Testis (tissue), 5 donors: Measurements from ENCODE around the genes PEA15, DCAF8, KLHDC9 and NIT1.

DNA sequence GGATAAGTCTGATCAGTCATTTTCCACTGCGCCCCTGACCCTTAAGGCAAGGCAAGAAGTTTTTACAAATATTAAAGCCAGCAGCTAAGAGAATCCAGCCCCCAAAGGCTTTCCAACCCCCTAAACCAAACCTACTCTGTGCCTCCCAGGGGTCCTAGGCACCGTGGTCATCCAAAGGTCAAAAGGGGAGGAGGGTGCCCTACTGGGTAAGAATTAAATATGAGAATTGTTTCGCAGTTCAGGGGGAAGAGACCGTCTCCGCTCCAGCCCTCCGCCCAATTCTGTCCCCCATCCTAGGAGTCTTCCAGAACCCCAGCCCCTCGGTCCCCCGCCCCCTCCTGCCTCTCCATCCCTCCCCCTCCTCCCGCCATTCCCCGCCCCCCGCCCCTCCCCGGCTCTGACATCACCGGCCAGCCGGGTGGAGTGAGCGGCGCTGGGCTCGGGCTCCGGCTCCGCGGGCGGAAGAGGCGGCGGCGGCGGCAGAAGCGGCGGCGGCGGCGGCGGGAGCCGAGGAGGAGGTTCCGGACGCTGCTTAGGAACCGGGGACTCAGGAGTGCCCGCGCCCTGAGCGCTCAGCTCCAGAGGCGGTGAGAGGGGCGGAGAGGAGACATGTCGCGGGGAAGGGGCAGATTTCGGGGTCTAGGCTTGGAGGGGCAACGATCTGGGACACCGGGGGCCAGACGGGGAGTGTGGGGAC, at the start of gene PEA15:
Gene PEA15, plus strand, starts transcription at position 449 of the 697 bp plus-strand sequence.
- PRO-cap, 3 experiments, result peak in 3 of 3 experiments; most common plus-strand start position 449 of the sequence (in 3); most common minus-strand start position 283 of the sequence (in 2)
- RAMPAGE, long total RNA, 2 experiments, result start-site peak on the plus strand in 2 of 2 experiments, centred at positions 467 to 483 of the sequence, 845 to 1,557 reads per replicate
- RRBS, result 2% methylated on average over 15 of the region's 46 CpGs

DNA sequence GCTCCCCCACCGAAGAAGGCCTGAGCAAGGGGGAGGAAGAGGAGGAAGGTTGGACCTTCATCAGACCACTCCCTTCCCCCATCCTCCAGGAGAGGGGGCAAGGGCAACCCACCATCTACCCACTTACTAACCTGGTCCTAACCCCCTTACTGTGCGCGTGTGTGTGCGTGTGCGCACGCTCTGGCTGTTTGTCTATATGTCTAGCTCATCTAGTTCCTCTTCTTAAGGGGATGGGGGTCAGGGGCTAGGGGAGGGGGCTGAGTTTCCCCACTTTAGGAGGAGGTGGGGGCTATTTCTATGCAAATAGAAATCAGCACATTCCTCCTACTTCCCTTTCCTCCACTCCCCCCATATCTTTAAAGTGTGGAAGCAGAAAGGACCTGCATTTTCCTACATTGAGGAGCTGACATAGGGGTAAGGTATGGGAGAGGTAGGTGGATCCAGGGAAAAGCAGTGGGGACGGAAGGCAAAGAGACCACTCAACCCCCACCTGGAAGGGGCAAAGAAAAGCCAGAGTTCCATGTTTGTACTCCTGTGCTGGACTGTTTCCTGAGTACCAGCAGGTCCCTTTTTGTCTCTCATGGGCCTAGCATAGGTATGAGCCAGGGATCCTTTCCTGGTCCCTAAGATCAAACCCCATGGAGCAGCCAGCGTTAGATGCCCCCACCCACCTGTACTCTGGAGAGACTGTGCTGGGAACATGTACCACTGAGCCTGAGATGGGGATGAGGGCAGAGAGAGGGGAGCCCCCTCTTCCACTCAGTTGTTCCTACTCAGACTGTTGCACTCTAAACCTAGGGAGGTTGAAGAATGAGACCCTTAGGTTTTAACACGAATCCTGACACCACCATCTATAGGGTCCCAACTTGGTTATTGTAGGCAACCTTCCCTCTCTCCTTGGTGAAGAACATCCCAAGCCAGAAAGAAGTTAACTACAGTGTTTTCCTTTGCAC, 8.6 kb downstream of the PEA15 start:
- PRO-cap, 3 experiments, result no peak in any of the 3 experiments
- RAMPAGE, long total RNA, 2 experiments, result no peak in any of the 2 experiments
- RRBS, result no CpG with 5 or more reads among the region's 9 CpGs

DNA sequence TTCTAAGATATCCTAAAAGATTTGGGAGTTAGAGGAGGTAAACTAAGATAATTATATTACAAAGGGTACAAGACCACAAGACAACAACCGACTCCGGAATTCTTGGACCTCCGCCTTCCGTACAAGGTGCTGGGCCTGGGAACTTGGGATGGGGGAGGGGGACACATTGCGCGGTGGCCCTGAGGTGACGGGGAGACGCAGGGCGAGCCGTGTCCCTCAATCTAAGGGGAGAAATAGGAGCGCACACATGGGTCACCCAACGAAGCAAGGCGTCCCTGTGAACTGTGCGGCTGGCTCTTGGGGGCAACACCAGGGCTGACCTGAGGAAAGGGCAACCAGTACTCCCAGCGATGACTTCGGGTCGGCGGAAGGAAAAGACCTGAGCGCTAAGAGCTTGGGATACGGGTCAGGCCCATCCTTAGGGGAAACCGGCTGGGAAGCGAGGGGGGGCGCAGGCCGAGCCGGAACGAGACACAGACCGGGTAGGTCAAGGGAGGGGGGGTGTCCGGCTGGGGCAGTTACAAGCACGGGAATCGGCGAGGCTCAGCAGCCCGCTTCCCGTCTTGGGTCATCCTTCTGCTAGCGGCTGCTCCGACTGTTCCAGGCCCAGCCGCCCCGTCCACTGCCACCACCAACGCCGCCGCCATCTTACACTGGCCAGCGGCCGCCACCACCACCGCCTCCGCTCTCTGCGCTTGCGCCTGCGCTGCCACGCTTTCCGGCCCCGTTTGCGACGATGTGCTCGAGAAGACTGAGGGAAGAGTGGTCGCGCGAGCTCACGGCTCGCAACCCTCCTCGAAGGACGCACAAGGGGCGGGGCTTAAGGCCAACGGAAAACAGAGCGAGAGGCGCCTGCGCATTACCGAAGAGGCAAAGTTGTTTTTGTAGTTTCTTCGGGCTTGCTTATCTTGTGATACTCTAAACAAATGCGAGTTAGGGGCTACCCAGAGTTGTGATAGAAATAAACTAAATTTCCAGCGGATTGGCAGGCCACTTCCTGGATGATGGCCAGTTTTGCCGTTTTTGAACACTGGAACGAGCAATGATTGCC, at the start of gene DCAF8:
Gene DCAF8, minus strand, starts transcription at position 753 of the 1,051 bp plus-strand sequence.
- PRO-cap, 3 experiments, result peak in 3 of 3 experiments; most common plus-strand start position 829 of the sequence (in 3); most common minus-strand start position 284 of the sequence (in 3)
- RAMPAGE, long total RNA, 2 experiments, result start-site peak on the plus strand in 2 of 2 experiments, centred at positions 151 to 841 of the sequence, 5 to 16 reads per replicate; start-site peak on the minus strand in 2 of 2 experiments, centred at positions 728 to 729 of the sequence, 3,589 to 4,107 reads per replicate
- RRBS, result no CpG with 5 or more reads among the region's 71 CpGs

DNA sequence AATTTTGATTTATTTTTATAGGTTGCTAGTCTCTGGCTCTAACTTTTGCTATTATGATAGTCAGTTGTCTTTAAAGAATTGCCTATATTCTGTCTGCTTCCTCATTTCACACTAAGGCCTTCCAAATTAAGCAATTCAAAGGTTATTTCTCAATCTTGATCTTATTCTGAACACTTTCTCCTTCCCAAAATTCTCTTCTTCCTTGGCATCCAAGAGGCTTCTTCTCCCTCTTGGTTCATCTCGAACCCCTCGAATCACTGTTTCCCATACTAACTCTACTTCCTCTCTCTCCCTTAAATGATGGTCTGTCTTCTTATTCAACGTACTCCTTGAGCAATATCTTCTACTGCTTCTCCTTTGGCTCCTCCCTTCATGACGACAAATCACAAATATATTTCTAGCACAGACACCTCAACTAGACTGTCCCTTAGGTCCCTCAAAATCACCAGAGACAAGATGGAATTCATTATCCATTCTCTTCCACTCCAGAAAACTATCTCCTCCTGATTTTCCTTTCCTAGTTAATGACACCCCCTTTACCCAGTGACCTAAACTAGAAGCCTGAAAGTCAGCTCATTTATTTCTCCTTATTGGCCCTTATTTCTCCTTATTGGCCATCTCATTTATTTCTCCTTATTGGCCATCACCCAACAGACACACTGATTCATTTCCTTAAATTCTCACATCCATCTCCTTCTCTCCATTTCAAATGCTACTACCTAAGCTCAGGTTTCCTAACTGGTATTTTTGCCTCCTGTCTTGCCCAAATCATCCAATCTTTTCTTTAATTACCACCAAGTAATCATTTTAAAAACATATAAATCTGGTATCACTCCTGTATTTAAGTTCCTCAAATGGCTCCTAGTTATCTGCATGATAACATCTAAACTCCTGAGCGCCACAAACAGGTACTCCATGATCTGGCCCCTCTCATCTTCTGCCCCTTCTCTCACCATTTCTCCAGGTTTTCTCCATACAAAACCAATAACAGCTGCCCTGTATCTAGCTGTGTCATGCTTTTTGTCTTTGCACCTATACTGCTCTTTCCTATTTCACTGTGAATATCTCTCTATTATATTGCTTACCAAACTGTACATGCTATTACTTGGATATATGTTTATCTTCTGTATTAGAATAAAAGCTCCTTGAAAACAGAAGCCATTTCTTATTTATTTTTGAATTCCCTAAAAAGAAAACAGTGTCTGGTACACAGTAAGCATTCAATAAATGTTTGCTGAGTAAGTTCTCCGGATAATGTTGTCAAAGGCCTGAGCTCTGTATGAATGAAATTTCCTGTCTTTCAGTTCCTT, 4.1 kb downstream of the COPA start:
- PRO-cap, 3 experiments, result no peak in any of the 3 experiments
- RAMPAGE, long total RNA, 2 experiments, result no peak in any of the 2 experiments
- RRBS, result no CpG with 5 or more reads among the region's 6 CpGs

DNA sequence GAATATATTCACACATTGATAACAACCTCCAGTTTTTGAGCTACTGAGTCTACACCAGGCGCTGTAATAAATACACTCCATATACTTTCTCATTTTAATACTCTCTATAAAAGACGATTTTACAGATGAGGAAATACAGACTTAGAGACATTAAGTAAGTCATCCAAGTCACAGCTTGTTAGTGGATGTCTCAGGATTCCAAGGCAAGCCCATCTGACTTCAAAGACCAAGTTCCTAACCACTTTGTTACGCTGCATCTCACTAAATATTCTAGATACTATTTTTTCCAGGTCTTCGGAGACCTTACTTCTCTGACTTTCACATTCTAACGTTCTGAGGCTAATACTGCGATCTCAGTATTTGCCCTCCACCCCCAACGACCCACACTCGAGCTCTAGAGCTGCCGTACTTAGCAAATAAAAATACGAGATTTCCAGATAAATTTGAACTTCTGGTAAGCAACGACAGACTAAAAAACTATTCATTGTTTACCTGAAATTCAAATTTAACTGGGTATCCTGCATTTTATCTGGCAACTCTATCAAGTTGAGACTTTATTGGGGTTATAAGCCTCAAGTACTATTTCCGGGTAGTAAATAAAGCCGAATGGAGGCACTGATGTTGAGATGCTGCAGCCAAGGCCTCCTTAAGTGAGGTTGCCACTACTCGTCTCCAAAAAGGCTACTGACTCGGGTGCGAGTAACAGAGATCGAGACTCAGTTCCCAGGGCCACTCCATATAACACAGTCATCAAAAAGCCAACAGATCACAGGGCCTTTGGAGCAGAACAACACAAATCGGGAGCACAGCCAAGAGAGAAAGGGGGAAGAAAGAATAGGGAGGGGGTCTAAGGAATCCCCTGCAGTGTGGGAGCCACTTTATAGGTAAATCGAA, 759 bp downstream of the COPA start:
- PRO-cap, 3 experiments, result no peak in any of the 3 experiments
- RAMPAGE, long total RNA, 2 experiments, result no peak in any of the 2 experiments
- RRBS, result no CpG with 5 or more reads among the region's 19 CpGs

DNA sequence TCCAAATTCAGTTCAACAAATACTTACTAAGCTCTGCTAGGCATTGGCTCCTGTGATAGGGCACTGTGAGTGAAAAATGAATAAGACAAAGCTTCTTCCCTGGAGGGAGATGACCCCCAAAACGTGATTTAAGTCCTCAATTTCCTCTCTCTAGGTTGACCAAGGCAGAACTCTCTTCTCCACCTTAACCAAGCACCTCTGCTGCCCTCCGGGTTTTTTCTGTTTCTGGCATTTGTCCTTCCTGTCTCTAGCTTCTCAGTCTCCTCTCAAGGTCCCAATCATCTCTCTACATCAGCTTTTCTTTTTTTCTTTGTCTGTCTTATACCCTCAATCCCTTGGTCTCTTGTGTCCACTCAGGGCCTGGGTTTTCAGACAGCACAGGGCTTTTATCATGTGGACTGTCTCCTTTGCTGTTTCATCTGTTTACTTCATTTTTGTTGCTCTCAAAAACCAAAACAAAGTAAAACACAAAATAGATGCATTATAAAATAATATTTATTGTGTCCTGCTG, 17.6 kb upstream of the SLAMF6 start:
- PRO-cap, 3 experiments, result no peak in any of the 3 experiments
- RAMPAGE, long total RNA, 2 experiments, result no peak in any of the 2 experiments
- RRBS, result no CpG with 5 or more reads among the region's 2 CpGs

DNA sequence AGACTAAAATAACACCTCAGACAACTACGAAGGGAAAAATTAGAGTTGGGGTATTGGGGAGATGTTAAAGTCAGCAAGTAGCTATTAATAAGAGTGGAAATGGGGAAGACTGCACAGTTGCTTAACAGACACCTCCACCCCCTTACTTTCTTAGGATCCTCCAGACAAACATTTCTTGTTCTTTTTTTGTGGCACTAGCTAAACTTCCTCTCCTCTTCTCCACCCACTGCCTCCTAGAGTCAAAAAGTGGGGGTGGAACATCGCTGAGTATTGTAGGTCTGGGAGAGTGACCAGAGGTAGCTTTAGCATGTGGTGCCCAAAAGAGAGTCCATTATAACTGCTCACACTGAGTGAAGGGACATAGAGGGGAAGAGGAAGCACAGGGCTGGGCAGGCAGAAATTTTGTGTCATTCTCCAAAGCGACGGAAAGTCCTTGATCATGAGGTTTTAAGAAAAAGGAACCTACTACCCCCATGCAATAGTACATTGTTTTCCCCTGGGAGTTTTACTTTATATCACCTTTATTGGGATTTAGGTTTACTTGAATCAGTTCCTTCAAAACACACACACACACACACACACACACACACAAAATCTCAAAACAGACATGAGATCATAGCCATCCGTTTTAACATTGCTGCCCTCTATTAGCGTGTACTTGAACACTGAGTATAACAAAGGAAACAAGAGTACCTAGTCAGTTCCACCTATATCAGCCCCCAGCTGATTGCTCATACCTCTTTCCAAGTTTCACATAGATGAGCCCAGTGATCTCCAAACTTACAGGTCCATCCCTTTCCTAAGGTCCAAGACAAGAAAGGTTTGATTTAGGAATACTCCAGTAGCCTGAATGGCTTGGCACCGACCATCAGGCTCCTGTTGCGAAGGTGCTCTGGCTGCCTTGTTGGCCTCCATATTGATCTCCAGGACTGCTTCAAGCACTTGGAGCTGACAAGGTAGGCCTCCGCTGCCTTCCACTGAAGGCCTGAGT, 4.1 kb downstream of the CD84 start:
- PRO-cap, 3 experiments, result peak in 2 of 3 experiments; most common plus-strand start position 270 of the sequence (in 1); most common minus-strand start position 174 of the sequence (in 2)
- RAMPAGE, long total RNA, 2 experiments, result no peak in any of the 2 experiments
- RRBS, result no CpG with 5 or more reads among the region's 9 CpGs

- PRO-cap, 3 experiments, result no peak in any of the 3 experiments
- RAMPAGE, long total RNA, 2 experiments, result no peak in any of the 2 experiments
- RRBS, result no CpG with 5 or more reads among the region's 7 CpGs
These were observed 2.7 kb upstream of the CD48 start for GRCh38 chr1:160714087-160714935.

DNA sequence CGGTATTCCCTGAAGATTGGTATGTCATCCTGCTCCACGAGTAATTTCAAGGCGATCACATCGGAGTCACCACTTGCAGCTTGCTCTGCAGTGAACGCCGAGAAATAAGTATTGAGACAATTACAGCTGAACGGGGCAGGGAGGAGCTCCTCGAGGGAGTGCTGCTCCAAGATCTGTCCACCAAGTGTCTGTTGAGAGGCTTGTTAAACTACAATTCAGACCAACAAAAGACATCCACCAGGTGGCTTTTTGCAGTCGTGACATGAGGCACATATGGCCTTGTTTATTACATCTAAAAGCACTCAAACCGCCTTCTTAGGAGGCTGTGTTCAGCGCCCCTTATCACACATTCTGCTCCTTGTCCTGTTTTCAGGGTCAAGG, 12.9 kb upstream of the CD48 start:
- PRO-cap, 3 experiments, result no peak in any of the 3 experiments
- RAMPAGE, long total RNA, 2 experiments, result no peak in any of the 2 experiments
- RRBS, result no CpG with 5 or more reads among the region's 11 CpGs

DNA sequence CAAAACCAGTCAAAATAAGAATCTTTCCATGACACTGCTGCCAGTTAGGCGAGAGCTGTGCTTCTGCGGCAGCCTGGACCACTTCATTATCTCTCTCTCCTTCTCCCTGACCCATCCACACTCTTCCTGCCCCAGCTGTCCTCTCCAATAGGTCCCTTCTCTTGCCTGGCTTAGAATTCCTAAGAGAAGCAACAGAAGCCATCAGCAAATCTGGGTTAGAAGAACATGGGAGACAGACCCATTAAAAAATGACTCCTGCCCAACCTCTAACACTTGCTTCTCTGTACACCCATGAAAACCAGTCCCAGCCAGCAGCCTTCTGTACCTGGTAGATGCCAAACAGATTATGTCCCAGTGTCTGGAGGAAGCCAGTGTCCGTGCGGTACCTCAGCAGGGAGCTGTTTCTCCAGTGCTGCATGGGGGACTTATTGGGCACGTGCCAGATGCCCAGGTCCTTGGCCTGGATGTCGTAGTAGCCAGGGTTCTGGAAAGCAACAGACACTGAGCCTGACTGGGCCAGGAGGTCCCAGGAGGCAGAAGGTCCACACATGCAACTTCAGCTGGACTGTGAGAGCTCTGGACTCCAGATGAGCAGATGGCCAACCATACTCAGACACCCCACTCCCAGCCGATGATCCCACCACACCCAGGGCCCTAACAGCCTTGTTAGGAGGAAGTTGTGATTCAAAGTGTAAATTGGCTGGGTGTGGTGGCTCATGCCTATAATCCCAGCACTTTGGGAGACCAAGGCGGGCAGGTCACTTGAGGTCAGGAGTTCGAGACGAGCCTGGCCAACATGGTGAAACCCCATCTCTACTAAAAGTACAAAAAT, 3.9 kb downstream of the ITLN1 start:
- PRO-cap, 3 experiments, result no peak in any of the 3 experiments
- RAMPAGE, long total RNA, 2 experiments, result no peak in any of the 2 experiments
- RRBS, result no CpG with 5 or more reads among the region's 10 CpGs

GRCh38 chr1:160894676-160895027, 9.7 kb upstream of the ITLN1 start:
- PRO-cap, 3 experiments, result no peak in any of the 3 experiments
- RAMPAGE, long total RNA, 2 experiments, result start-site peak on the plus strand in 1 of 2 experiments, at chr1:160894887-160894900 at its widest, 18 reads per replicate
- RRBS, result no CpG with 5 or more reads among the region's 12 CpGs

- PRO-cap, 3 experiments, result no peak in any of the 3 experiments
- RAMPAGE, long total RNA, 2 experiments, result start-site peak on the minus strand in 2 of 2 experiments, at chr1:160911463-160912164 at its widest, 6 to 9 reads per replicate
- RRBS, result no CpG with 5 or more reads among the region's 14 CpGs
These were observed 26.6 kb upstream of the ITLN1 start for GRCh38 chr1:160911393-160912125.

- PRO-cap, 3 experiments, result peak in 2 of 3 experiments; most common plus-strand start chr1:160913431 (in 2)
- RAMPAGE, long total RNA, 2 experiments, result no peak in any of the 2 experiments
- RRBS, result no CpG with 5 or more reads among the region's 9 CpGs
These were observed 28.4 kb upstream of the ITLN1 start for GRCh38 chr1:160913243-160913984.

GRCh38 chr1:160950406-160951216, 4.0 kb downstream of the ITLN2 start:
- PRO-cap, 3 experiments, result no peak in any of the 3 experiments
- RAMPAGE, long total RNA, 2 experiments, result no peak in any of the 2 experiments
- RRBS, result no CpG with 5 or more reads among the region's 13 CpGs

GRCh38 chr1:160951217-160951880, 3.3 kb downstream of the ITLN2 start:
- PRO-cap, 3 experiments, result no peak in any of the 3 experiments
- RAMPAGE, long total RNA, 2 experiments, result no peak in any of the 2 experiments
- RRBS, result no CpG with 5 or more reads among the region's 7 CpGs

DNA sequence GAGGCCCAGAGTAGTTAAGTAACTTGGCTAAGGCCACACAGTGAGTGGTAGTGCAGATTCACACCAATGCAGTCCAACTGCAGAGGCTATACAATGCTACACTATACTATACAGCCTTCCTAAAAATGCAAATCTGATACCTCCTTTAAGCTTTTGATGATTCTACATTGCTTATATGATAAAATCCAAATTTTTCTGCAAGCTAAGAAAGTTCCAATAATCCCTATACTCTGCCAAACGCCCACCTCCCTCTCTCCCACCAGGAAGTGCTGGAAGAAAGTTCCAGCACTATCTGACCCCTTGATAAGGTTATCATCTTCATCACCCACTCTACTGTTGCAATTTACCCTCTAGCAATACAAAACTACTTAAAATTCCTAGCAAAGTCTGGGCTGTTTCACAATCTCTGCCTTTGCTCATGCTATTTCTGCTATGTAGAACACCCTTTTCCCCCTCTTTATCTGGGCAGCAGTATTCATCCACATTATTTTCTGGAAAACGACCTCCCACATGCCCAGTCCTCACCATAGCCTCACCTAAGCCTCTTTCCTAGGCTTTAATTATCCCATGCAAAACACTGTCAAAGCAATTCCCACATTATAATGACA, 12.2 kb downstream of the F11R start:
- PRO-cap, 3 experiments, result no peak in any of the 3 experiments
- RAMPAGE, long total RNA, 2 experiments, result no peak in any of the 2 experiments
- RRBS, result no CpG with 5 or more reads among the region's 2 CpGs

GRCh38 chr1:161084476-161085106, 4.8 kb downstream of the NECTIN4 start:
- PRO-cap, 3 experiments, result no peak in any of the 3 experiments
- RAMPAGE, long total RNA, 2 experiments, result no peak in any of the 2 experiments
- RRBS, result no CpG with 5 or more reads among the region's 3 CpGs

DNA sequence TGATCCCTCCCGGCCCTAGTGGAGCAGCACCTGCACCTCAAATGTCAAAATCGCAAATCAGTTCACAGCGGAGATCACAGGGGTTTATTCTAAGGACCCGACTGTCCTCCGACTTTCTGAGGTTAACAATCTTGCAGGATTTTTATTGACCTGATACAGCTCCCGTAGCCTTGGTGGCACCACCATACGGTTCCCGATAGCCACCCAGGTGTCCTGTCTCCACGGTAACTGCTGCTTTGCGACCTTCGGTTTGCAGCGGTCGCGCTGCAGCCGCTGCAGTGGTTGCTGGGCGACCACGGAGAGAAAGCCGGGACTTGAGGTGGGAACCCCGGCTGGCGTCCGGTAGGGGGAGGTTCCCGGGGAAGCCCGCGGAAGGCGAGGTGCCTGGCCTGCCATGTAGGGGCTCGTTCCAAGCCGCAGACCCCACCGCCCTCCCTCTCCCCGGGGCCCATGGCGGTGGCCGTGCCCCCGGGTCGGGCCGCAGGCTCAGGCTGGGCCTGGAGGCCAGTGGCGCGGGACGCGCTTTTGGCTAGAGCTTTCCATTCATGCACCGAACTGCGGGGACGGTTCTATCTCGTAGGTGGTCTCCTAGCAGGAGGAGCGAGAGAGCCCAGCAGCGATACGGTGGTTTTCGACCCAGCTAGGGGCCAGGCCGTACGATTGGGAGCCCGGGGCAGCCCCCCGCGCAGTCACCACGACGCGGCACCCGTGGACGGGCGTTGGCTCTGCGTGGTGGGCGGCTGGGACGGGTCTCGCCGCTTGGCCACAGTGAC, at the start of gene KLHDC9:
Gene KLHDC9, plus strand, starts transcription at position 276 of the 773 bp plus-strand sequence.
- PRO-cap, 3 experiments, result peak in 3 of 3 experiments; most common plus-strand start position 304 of the sequence (in 2); most common minus-strand start position 198 of the sequence (in 2)
- RAMPAGE, long total RNA, 2 experiments, result start-site peak on the plus strand in 1 of 2 experiments, centred at position 317 of the sequence, 290 reads per replicate; start-site peak on the minus strand in 1 of 2 experiments, centred at position 539 of the sequence, 5 reads per replicate
- RRBS, result 2% methylated on average over 7 of the region's 62 CpGs

DNA sequence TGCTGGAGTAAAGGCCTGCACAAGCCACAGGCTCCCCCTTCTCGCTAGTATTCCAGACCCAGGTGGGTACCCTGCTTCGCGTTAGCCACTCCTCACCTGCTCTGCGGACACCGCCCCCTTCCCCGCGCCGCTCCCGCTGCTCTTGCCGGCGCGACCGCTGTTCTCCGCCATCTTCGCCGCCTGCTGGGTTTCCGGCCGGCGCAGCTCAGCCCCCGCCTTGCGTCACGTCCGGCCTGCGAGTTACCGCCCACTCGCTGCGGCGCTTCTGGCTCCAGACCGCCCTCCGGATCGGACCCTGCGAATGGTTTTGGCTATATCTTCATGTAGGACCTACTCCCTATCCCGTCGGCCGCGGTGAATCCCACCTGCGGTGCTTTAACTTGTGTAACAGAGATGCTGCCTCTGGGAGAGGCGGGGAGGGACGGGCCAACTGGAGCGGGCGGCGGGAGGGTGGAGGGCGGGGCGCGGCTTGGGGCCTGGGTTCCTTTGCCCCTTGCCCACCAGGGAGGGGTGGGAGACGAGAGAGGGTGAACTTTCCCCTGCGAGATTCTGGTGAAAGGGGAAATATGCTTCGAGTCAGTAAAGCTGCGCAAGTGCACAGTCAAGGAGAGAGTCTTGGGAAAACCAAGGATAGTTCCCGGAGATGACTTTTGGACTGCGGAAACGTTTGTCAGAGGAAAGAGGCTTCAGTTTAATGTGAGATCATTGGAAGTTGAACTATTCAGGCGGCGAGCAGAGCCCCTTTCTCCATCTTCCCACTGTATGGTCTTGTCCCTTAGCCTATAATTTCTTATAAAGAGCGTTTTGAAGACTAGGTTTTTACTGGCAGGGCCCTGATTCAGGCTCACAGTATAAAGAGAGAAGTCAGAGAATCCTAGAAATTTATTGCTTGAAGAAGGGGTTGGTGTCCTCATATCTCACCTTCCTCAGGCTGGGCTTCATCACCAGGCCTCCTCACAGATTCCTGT, at the start of gene NIT1:
Gene NIT1, plus strand, starts transcription at position 250 of the 968 bp plus-strand sequence.
- PRO-cap, 3 experiments, result peak in 3 of 3 experiments; most common plus-strand start position 274 of the sequence (in 2); most common minus-strand start position 182 of the sequence (in 3)
- RAMPAGE, long total RNA, 2 experiments, result start-site peak on the plus strand in 2 of 2 experiments, centred at positions 245 to 261 of the sequence, 254 to 334 reads per replicate; start-site peak on the minus strand in 2 of 2 experiments, centred at positions 160 to 178 of the sequence, 1,938 to 2,383 reads per replicate
- RRBS, result 1% methylated on average over 12 of the region's 55 CpGs

DNA sequence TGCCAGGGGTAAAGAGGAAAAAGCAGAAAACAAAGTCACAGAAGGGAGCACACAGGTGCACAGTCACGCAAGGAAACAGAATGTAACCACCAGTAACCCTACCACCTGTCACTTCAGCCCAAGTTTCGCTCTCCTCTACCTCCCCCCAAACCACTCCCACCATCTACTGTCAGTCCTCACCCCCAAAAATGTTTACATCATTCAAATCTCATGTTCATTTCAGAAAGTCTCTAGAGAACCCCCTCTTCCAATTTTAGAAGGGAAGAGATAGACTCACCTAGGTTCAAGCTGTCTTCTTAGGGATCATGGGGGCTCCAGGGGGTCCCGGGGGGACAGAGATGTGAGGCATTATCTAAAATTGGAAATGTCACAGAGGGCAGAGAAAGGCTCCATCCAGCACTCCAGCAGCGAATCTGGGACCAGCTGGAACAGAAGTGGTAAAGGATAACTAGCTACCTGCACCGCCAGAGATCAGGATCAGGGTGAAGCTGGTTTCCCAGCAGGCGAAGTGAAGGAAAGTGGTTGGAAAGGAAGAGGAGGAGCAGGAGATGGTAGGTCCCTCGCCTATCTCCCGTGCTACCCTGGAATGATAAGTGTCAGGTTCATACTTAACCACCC, 1.0 kb downstream of the B4GALT3 start:
- PRO-cap, 3 experiments, result no peak in any of the 3 experiments
- RAMPAGE, long total RNA, 2 experiments, result no peak in any of the 2 experiments
- RRBS, result no CpG with 5 or more reads among the region's 8 CpGs